Vagina (tissue), 1 donor: ENCODE measurements around a stretch of chr13.

GRCh38 chr13:109764158-109764567 is 22.2 kb downstream of the IRS2 start:
- PRO-cap: no peak
- RAMPAGE, long total RNA: no peak

GRCh38 chr13:110062327-110063072 is 244.5 kb downstream of the COL4A1 start:
- PRO-cap: no peak
- RAMPAGE, long total RNA: no peak

DNA sequence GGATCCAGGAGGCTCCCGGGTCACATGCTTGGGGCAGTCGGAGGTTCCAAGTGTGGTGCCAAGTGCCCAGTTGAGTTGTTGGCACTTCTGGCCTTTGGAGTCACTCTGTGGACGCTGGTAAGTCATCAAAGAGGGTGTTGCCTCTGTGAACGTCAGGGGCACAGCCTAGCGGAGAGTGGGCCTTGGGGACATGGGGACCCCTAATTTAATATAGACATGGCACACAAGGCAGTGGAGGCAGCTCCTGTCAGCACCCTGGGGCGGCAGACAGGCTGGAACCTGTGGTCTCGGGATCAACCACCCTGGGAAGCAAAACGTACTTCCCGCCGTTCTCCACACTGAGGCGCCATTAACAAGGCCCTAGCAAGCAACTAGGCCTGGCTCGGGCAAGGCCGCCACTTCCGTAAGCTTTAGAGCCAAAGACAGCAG is 199.0 kb downstream of the COL4A1 start:
- PRO-cap: no peak
- RAMPAGE, long total RNA: no peak

DNA sequence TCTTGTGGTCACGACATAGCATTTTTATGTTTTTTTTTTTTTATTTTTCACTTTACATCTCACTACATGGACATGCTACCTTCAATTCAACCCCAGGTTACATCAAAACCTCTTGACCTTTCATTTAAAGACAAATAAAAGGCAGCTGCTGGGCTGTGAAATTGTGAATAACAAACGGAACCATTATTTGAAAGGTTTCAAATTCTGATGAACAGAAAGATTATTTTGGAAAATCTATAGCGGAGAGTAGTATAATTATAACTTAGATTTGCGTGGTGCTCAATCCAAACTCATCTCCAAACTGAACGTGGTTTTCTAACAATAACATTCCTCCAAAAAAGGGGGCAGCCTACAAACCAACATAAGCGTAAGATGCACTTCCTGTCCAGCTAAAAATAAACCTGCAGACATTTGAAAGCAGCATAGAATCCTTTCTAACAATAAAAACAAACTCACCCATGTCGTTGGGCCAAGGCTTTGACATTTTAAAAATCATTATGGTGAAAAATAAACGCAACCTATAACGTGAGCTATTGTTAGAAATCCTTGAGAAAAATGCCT is 178.5 kb downstream of the COL4A1 start:
- PRO-cap: no peak
- RAMPAGE, long total RNA: no peak

DNA sequence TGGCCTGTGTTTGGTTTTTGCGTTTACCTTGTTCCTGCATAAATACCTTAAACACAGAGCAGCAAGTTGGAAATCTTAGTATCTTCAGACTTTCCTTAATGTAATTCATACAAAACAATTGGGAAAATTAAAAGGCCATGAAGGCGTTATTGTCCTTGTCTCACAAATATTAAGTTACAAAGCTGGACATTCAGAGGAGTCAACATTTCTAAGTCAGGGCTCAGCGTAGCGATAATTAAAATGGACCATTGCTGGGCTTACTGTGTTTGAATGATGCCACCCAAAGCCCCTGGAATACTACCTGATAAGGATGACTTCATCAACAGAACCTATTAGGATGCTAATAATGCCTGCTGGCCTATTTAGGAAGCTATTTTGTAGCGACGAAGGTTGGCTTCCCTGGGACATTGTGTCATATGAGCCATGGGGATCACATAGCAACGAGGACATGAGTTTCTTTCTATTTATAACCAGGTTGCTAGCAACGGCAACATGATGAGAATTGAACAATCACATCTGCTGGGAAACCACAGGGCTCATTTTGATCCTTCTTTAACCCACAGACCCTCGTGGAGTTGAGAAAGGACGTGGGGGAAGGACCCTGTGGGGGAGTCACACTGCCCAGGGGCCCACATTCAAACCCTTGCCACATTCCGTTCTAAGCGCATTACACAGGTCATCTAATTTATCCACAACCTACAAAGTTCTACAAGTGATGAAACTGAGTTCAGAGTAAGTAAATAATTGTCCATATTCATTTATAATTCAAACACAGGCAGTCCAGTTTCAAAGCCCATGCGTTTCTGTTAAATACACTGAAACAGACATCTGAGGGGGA is 172.2 kb downstream of the COL4A1 start:
- PRO-cap: no peak
- RAMPAGE, long total RNA: no peak

DNA sequence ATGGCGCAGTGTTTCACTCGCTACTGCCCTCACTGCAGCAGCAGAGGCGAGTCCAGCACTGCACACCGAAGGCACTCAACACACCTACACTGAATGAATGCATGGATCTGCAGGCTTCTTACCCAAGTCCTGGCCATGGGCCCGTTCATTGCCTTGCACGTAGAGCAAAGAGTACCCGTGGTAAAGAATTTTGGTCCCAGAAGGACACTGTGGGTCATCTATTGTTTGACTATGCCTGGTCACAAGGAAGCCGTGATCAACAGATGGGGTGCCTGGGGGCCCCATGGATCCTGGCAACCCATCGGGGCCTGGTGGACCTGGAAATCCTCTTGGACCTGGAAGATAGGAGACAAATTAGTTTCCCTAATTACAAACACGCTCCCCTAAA is 144.9 kb downstream of the COL4A1 start:
- PRO-cap: no peak
- RAMPAGE, long total RNA: no peak

- PRO-cap: no peak
- RAMPAGE, long total RNA: no peak
These were observed 119.2 kb downstream of the COL4A1 start for GRCh38 chr13:110187739-110188138.

DNA sequence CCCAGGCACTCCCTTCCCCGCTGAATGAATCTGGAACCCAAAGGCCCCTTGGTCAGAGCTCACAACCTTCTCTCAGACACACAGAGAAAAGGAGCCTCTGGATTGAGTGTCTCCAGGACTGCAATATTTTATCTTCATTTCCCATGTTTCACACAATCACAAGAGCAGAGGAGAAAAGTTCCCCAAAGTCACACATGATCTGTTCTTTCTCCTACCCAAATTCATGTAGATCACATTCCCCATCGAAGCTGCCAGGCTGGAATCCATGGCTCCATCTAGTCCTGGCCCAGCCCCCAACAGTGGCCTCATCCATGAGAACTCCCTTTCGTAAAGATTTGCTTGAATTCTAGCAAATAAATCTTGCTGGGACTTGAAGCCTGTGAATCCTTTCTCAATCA is 109.6 kb downstream of the COL4A1 start:
- PRO-cap: no peak
- RAMPAGE, long total RNA: no peak

GRCh38 chr13:110198335-110198728 is 108.6 kb downstream of the COL4A1 start:
- PRO-cap: no peak
- RAMPAGE, long total RNA: start-site peak on the minus strand at chr13:110198616-110198623, 24 reads

GRCh38 chr13:110207300-110207655 is 99.7 kb downstream of the COL4A1 start:
- PRO-cap: no peak
- RAMPAGE, long total RNA: start-site peak on the minus strand at chr13:110207403-110207685, 56 reads

DNA sequence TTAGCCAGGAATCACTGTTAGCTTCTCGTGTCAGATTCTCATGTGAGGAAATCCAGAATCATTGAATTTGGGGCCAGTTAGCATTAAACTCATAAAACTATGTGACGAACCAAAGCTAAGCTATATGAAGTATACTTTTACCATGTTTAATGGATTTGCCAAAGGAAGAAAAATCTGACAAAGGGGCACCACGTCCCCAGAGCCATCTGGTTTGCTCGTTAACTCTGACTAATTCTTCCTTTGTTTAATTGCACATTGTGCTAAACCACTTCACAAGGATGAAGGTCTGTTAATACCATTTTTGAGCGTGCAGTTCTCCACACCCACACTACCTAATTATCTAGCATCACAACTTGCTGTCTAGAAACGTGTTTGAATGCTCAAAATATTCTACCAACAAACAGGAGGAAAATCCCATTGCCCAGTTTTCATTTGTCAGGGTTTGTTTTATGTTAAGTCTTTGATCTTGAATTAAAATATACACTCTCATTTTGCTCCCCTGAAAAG is 74.8 kb downstream of the COL4A1 start:
- PRO-cap: no peak
- RAMPAGE, long total RNA: no peak

GRCh38 chr13:110240200-110240639 is 66.7 kb downstream of the COL4A1 start:
- PRO-cap: no peak
- RAMPAGE, long total RNA: no peak

- PRO-cap: no peak
- RAMPAGE, long total RNA: no peak
These were observed 62.8 kb downstream of the COL4A1 start for GRCh38 chr13:110244087-110244696.

- PRO-cap: no peak
- RAMPAGE, long total RNA: no peak
These were observed 48.2 kb downstream of the COL4A1 start for GRCh38 chr13:110258706-110259248.

- PRO-cap: no peak
- RAMPAGE, long total RNA: no peak
These were observed 44.5 kb downstream of the COL4A1 start for GRCh38 chr13:110262365-110262958.

DNA sequence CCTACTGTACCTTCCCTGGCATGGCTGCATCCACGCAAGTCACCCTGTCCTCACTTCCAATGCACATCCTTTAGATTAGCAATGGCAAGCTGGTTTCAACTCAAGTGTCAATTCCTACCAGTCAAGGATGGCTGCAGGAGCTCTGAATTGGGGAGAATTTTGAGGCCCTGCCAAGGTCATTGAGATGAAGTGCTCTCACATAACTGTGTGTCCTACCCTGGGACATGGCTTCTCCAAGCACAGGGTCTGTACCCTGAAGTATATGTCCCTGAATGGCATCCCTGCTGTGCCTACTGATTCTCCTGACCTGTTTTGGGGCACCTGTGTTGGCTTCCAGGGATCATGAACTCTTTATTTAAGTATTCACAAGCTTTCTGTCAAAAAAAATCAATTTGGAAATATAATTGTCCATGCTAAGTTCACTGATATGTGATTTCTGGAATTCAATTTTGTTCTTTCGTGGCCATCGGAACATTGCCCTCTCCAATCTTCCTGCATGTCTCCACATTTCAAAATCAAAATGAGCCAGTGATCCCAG is 24.4 kb downstream of the COL4A1 start:
- PRO-cap: unidirectional peak, minus-strand start at position 348 of the sequence
- RAMPAGE, long total RNA: no peak

DNA sequence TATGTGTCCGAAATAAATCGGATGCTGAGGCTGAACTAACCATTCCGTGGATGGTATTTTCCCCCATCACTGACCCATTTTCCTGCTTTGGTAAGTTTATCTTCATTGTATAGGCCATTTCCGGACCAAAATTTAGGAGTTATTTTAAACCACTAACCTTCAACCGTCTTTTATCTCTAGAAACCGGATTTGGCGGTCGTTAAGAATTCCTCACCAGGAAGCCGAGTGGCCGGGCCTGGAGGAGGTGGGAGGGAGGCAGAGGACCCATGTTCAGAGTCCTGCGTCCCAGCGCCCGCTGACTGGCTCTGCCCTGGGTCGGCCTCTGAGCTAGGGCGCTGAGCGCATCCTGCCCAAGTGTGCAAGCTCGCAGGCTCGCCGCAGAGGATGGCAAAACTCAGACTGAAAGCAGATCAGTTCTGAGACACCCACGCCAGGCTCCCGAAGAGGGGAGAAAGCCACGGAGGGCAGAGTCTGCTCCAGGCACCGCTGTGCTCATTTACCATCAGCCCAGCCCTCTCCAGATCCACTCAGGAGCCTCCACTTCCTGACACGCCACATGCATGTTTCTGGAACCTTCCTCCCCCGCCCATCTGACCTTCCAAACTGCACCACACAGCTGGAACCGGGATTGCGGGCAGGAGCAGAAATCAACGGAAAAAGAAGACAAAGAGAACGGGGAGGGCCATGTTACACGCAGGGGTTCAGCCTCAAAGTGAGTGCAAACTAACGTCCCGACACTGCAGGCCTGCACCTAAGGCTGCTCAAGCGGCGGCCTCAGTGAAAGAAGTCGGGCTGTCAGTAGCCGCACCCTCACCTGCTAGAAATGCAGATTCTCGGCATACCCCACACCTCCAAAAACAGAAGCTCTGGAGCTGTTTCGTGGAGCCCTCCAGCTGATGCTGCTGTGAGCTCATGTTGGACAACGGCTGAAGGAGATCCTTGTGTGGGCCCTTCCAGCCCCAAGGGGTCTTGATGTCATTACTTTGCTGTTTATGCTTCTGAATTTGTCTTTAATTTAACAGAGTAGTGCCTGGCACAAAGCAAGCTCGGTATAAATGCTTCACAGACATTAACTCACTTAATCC is 8.2 kb downstream of the COL4A1 start:
- PRO-cap: no peak
- RAMPAGE, long total RNA: no peak

DNA sequence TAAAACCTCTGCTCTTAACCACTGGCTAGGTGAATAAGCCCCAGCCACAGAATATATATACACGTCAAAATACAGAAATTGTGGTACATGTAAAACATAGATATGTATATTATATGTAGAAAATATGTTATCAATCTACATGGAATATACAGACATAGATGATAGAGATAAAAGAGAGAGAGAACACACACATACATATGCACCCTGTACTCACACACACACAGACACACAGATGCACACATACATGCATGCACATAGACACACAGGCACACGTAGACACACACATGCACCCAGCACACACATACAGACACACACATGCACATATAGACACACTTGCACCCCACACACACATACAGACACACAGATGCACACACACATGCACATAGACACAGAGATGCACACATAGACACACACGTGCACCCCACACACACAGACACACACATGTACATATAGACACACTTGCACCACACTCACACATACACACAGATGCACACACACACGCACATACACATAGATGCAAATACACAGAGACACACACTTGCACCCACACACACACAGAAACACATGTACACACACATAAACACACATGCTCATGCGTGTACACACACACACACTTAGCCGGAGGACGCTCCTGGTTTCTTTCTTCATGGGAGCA is 9.8 kb downstream of the COL4A2 start:
- PRO-cap: no peak
- RAMPAGE, long total RNA: start-site peak on the plus strand centred at position 200 of the sequence, 152 bp wide, 39 reads

DNA sequence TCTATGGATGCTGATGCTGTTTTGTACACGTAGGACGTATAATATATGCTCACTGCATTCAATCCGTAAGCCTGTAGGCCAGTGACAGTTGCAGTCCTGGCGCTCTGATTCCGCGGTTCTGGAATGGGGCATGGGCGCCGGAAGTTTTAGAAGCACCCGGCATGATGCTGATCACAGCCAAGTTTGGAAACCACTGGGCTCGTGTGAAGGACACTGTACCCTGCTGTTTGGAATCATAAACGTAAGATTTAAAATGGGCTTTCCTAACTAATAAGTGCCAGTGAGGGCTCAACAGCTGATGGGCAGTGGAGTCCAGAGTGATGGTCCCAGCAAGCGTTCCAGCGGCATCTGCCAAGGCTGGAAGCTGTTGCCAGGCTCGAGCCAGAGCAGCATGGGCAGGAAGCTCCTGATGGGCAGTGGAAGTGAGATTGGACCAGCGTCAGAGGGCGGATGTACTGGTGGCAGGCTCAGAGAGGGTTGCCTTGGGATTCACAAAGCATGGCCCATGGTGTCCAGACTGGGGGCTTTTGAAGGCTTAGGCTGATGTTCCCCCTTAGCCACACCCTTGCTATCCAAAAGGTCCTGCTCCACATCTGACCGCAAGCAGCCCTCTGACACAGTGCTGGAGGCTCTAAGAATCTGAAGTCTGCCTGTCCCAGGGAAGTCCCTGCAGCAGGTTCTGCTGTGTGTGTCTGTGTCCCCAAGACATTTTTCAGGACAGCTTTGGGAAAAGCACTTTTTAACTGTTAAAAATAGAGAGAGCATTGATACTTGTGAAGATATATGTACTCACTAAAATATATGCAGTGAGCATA is 30.2 kb downstream of the COL4A2 start:
- PRO-cap: no peak
- RAMPAGE, long total RNA: no peak

- PRO-cap: bidirectional peak, plus-strand start at chr13:110338809, minus-strand start at chr13:110338667; bidirectional peak, plus-strand start at chr13:110339140, minus-strand start at chr13:110339066
- RAMPAGE, long total RNA: no peak
These were observed 31.5 kb downstream of the COL4A2 start for GRCh38 chr13:110338246-110339416.